ENCODE measurements around a stretch of chr17.

GRCh38 chr17:64496702-64496953 is 226 bp downstream of the POLG2 start:
- PRO-cap = no peak

- PRO-cap = no peak
These were observed 65.9 kb downstream of the CEP95 start for GRCh38 chr17:64572483-64573292.

DNA sequence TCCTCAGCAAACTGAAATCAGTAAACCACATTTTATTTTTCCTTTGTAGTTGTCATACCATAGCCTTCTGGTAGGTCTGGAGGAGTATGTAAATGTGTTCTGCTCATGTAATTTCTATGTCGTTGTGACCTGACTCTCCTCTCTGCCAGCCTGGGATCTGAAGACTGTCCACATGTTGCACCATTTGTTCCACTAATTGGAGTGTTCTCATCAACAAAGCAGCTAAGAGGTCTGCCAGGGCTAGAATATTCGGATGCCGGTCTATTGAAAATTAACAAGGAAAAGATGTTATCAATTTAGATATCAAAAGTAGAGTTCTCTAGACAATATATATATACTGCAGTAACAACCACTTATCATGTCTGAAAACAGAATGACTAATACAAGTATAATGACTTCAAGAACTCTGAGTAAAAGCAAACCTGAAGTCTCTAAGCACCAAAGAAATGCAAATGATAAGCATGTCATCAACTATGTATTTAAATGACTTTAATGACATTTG is 74.0 kb downstream of the CEP95 start:
- PRO-cap = no peak

DNA sequence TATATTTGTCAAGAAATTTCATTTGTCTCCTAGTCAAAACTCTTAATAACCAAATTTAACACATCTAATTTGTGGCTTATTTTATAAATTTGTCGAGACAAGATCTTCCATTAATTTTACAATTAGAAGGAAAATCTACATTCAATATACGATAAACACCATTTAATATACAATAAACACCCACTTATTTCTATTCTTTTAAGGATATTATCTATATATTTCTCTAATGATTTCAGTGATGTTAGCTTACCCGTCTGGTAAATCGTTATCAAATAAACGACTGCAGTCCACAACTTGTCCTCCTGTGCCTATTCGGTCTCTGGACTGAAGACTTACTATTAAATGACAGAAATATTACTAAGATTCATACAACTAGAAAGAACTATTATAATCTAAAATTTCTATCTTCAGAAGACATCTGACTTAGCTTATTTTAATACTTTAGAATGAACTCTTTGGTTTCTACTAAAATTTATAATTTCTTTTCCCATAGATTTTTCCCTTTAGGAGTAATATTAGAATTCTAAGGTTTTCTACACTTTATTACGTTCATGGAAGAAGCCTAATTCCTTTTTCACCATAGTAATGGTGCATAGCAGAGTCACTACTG is 76.2 kb downstream of the SMURF2 start:
- PRO-cap = no peak

- PRO-cap = no peak
These were observed 20.7 kb downstream of the SMURF2 start for GRCh38 chr17:64641293-64641881.

DNA sequence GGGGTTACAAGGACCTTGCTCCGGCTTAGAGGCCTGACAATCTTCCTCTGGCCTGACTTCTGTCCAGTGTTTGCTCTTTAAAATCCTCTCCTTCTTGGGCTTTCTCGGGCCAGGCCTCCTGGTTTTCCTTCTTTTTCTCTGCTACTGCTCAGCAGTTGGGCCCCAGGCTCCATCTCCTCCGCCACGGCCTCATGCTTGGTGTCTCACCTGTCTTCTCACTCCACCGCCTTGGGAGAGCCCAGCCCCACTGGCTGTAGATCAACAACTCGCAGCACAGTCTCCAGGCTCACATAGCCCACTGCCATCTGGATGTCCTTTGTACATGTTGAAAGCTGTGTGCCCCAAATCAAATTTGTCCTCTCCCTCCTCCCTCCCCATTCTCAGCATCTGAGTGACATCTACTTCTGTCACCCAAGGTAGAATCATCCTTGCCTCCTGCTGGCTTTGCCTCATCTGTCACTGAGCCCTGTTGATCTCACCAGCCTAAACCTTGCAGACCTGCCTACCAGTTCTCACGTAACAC is 103.1 kb upstream of the SMURF2 start:
- PRO-cap = no peak

DNA sequence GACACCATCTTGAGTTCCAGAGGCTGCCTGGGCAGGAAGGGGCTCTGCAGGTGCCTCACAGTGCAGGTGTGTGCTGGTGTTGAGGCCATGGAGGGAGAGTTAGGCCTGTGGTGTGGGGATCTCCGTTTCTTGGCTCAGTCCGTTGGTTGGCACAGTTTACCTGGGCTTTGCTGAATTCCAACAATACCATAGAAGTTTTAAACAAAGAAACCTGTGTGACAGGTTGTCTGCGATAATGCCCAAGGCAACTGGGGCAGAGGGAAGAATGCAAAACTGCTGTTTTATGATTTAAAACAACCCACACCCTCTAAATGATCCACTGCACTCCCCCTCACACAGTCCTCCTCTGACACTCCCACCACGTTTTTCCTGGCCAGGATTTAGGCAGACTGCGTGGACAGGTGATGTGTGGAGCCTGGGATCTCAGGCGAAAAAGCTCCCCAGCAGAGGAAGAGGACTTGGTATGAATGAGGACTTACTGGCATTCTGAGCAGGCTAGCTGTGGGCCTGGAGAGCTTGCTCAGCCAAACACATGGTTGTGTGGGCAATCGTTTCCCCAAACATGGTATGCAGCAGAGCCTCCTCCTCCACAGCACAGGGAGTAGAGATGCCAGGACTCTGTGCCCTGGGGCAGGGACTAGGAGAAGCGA is 104.1 kb downstream of the LRRC37A3 start:
- PRO-cap = no peak

GRCh38 chr17:64974089-64974891 is 55.0 kb upstream of the LRRC37A3 start:
- PRO-cap = no peak

- PRO-cap = unidirectional peak, minus-strand start at chr17:64975263; bidirectional peak, plus-strand start at chr17:64975721, minus-strand start at chr17:64975458
These were observed 55.9 kb upstream of the LRRC37A3 start for GRCh38 chr17:64974892-64975898.

DNA sequence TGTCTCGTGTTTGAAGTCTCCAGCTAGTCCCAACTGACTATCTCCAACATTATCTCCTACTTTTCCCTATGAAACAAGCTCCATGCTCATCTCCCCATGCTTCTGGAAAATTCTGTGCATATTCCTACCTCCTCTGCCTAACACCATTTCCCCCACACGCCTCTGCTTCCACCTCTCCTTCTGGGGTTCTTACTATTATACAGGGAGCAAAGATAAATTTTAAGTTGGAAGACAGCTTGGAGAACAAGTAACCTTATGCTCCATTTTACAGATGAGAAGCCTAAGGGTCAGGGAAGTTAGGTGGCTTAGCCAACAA is 27.4 kb downstream of the GNA13 start:
- PRO-cap = no peak

DNA sequence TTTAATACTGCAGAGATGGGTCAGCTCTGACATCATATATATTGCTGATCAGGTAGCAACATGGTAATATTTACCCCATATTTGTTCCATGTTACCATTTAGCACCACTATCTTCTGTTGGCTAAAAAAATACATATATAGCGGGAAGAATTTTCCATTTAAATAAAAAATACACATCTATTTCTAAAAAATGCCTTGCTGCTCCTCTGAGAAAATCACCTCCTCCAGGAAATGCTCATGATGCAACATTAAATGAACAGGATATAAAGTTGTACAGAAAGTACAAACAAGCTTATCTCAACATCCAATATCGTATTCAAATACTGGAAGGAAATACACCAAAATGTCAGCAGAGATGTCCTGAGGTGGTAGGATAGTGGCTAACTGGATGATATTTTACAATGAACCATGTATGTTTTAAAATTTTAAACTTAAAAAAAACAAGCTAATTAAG is 21.4 kb downstream of the GNA13 start:
- PRO-cap = no peak

GRCh38 chr17:65183976-65184383 is 46.8 kb downstream of the RGS9 start:
- PRO-cap = no peak

GRCh38 chr17:65293796-65294395 is 156.7 kb downstream of the RGS9 start:
- PRO-cap = no peak

- PRO-cap = no peak
These were observed 75.6 kb downstream of the AXIN2 start for GRCh38 chr17:65485757-65486329.

DNA sequence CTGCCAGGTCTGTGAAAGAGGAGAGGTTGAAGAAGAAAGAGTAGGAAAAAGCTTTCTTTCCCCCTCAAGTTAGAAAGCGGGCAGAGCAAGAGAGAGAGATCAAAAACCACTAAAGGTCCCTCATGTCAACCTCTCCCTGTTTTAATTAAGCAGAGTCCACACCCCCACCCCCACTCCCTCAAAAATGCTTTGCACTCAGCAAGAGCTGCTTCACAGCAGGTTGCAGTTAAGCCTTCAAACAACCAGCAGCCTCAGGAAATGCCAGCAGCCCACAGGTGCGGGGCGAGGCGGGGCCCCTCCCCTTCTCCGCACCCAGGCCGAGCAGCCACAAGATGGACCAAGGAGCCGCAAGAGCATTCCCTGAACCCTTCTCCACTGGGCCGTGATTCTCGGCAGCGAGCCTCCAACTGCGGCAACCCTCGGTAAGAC is 66.3 kb downstream of the AXIN2 start:
- PRO-cap = no peak

DNA sequence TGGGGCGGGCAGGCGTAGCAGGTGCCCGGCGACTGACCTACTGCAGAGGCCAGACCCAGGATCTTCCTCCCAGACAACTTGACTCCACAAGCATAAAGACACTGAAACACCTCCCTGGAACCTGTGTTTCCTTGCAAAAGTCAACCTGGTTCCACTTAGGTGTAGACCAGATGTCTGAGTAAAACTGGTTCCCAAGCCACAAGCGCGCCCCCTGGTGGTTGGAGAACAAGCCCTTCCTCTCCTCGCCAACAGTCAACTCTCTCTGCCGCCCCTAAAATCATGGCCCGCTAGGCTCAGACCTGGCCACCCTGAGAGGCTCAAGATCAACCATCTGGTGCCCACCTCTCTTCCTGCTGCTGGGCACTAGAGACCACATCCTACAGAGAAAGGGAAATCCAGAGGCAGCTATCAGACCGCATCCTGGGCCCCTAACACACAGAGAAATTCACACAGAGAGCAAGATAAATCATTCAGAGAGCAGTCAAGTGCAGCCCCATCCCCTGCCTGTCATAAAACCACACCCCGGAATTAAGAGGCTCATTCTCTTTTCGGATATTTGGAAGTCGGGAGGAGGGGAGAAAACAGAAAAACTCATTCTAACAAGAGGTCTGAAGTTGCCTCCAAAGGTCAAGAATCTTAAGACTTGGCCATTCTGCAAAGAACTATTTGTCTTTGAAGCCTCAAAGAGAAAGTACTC is 4.9 kb downstream of the AXIN2 start:
- PRO-cap = no peak

GRCh38 chr17:65564678-65565398 is 3.4 kb upstream of the AXIN2 start:
- PRO-cap = no peak

DNA sequence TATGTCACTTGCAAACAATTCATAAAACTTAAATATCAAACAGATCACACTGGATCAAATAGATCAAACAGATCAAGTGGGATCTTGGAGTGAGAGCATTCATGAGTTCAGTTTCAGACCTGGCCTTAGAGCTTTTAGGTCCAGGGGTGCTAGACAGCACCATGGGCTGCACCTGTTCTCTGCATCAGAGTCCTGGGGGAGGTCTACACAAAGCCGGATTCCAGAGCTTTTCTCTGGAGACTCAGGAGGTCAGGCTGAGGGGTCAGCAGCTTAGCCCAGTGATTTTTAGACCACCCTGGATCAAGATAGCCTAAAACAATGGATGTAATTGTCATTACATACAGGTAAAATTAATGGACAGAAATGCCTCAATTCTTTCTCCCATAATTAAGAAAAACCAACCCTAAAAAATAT is 24.0 kb upstream of the AXIN2 start:
- PRO-cap = no peak

GRCh38 chr17:65697629-65698003 is 136.2 kb upstream of the AXIN2 start:
- PRO-cap = no peak

- PRO-cap = no peak
These were observed 289.0 kb upstream of the AXIN2 start for GRCh38 chr17:65850293-65850944.